ENCODE data around the genes KRT73, KRT2 and EIF4B.

GRCh38 chr12:52038533-52039217, 12.6 kb upstream of the NR4A1 start:
- PRO-cap: bidirectional peak, plus-strand start at chr12:52038795, minus-strand start at chr12:52038628

GRCh38 chr12:52062594-52063586, 6.9 kb upstream of the ATG101 start:
- PRO-cap: no peak

DNA sequence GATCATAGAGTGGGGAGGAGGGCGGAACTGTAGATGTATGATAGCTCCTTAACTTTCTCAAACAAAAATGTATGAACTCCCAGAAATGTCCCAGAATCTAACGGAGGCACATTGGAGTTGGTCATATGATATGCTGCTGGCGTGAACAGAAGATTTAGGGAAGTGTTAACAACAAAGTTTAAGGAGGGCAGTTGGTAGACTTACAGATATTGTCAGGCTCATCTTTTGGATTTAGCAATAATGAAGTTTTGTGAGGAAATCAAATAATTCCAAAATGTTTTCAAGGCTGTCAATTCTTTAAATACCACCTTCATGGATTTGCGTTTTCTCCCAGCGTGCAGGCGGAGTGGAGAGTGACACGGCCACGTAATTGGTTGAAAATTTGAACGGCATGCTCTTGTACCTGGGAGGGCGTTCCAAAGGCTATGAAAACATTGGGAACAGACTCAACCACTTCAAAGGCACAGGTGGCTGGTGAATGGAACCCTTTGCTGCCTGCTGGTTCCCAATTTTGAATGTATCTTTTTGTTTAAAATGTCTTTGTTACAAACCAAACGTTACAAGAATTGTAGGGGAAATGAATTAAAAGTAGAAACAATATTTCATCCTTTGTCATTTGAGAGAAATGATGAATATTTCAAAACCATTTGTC, 12.3 kb downstream of the SMIM41 start:
- PRO-cap: no peak

DNA sequence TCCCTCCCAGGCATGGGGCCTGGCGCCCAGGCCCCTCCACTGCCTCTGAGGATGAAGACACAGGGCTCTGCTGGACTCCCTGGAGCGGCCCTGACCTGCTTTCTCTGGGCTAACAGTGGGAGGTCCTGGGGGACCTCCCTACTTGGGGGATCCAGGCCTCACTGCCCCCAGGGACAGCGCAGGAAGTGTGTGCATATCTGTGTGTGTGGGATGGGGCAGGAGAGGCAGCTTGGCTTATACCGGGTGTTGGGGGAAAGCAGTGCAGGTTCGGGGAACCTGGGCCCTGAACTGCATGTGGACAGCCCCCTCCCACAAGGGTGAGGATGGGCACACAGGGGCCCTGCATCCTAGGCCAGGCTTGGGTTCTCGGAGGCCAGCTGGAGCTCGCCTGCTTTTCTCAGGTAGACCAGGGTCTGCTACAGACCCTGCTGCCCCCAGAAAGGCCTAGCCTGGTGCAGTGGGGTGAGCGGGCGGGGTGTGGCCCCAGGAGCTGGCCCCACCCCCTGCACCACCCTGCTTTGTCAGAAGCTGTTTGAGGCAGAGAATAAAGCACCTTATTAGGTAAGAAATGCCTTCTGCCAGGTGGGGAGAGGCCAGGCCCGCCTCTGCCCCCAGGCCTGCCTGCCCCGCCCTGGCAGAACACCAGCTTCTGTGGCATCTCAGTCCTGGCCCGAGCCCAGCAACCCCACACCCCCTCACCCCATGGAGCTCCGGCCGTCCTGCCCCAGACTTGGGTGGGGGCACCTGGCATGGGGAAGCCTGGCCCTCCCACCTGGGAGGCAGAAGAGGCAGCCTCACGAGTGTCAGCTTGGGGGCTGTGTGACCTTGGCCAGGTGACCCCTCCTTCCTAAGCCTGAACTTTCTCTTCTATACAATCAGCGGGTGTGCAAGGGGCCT, 43.4 kb downstream of the KRT80 start:
- PRO-cap: bidirectional peak, plus-strand start at position 576 of the sequence, minus-strand start at position 418 of the sequence

GRCh38 chr12:52155442-52156142, 36.2 kb downstream of the KRT80 start:
- PRO-cap: no peak

- PRO-cap: no peak
Observed at GRCh38 chr12:52172192-52172551, 19.6 kb downstream of the KRT80 start.

DNA sequence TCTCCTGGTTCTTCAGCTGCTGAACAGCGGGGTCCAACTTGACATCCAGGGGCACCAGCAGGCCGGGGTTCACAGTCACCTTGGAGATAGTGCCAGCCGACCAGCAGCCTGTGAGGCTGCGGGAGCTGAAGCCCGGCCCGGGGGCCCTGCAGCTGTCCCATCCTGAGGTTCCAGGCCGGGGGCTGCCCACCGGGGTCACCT, 261 bp downstream of the KRT80 start:
- PRO-cap: no peak

DNA sequence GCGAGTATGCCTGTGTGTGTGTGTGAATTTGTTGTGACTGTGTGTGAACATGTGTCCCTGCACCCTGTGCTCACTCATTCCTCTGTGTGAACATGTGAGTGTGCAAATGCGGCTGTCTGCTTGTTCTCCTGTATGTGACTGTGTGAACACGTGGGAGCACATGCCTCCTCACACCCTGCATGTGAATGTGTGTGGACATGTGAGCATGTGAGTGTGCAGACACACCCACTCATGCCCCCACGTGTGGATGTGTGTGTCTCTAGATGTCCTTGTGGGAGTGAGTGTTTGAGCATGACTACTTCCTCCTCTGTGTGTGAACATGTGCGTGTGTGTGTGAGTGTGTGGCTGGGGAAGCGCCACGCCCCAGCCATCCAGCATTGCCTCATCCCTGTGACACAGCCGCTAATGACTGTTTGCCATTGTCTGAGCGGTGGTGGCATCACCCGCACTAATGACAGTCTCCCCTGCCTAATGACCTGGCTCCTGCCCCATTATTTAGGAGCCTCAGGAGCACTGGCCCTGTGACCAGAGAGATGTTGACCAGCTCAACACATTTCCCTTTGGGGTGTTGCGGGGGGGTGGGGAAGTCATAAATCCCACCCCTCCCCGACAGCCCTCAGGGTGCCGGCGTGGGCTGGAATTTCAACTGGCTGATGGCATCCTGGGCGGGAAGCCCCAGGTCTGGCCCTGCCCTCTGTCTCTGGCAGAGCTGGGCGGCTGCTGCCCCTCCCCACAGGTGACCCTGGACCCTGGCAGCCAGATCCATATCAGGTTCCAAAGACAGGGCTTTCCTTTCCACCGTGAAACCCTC, 11.4 kb upstream of the KRT80 start:
- PRO-cap: no peak

DNA sequence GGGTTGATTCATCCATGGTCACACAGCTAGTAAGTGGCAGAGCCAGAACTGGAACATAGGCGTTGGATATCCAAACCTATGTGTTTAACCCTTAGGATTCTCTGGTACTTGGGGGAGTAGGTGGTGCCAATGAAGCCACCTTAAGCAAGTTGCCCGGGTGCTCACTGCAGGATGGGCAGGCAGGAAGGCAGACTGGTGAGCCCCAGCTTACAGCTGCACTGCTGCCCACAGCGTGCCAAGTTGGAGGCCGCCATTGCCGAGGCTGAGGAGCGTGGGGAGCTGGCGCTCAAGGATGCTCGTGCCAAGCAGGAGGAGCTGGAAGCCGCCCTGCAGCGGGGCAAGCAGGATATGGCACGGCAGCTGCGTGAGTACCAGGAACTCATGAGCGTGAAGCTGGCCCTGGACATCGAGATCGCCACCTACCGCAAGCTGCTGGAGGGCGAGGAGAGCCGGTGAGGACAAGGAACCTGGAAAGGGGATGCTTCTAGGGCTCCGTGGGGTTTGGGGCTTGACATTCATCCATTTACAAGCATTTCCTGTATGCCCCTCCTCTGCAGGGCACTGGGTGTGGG, 12.2 kb downstream of the KRT7 start:
- PRO-cap: no peak

DNA sequence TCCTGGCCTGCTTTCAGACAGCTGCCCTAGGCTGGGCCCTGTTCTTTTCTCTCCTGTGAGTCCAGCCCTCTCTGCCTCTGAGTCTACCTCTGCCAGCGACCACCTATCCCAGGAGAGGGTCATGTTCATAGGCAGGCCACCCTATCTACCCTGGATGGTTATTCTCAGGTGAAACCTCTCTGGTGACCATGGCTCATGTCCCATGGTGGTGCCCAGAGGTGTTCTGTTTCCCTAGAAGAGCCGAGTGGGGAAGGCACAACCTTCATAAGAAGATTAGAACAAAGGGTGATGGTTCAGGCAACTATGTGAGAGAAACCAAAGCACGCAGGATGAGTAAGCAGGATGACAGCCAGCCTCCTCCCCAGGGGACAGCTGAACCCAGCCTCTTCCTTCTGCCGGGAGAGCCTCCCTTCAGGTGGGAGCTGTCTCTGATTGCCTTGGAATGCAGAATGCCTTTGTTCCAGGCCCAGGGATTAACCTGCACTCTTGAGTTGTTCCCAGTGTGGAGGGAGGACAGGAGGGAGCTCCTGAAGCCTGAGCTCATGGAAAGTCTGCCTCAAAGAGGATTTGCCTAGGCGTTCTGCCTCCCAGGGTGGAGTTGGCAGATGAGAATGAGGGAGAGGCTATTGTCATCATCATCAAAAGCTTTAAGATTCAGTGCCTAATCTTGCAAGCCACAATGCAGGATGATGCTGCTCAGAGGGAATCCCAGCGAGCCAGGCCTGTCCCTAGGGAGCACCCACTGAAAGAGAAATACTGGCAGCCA, 3.5 kb upstream of the KRT6A start:
- PRO-cap: no peak

DNA sequence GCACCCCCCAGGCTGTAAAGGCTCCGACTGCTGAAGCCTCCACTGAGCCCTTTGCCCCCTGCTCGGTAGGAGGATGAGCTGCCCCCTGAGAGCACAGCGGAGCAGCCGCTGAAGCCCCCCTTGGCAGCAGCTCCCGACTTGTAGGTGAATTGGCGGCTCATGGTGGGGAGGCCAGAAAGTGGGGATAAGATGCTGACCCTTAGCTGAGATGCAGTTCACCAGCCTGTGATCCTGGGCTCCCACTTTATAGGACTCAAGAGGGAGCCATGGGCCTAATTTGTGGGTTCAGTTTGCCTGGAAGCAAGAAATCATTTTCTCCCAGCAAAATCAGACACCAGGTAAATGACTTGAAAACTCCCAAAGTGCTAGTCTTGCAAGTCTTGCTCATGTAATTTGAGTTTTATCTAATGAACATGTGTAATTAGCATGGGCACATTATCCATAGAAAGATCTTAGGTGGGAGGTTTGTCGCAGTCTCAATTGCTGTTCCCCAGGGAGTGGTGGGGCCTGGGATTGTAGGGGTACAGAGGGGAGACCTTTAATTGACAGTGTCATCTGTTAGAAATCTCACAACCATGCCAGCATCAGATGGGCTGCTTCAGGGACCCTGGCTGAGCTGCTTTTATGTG, at the start of gene KRT73:
TSS of gene KRT73 (minus strand) at position 196 of the 629 bp plus-strand sequence.
- PRO-cap: no peak

DNA sequence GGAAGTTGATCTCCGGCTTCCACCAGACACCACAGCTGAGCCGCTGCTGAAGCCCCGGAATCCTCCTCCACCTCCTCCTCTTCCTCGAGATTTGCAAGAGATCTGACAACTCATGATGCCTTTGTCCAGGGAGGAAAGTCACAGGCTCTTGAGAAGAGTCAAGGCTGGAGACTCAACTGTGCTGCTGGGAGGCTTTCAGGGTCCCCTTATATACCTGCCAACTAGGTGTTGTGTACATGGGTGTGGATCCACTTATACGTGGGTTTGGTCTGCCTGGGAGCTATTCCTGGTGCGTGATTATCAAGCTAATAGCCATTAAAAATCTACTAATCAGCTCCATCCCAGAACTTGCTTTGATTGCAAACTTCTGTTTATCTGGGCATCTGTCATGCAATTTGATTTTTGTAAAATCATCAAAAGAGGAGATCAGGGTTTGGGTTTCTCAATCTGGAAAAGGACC, at the start of gene KRT2:
TSS of gene KRT2 (minus strand) at position 183 of the 460 bp plus-strand sequence.
- PRO-cap: no peak

DNA sequence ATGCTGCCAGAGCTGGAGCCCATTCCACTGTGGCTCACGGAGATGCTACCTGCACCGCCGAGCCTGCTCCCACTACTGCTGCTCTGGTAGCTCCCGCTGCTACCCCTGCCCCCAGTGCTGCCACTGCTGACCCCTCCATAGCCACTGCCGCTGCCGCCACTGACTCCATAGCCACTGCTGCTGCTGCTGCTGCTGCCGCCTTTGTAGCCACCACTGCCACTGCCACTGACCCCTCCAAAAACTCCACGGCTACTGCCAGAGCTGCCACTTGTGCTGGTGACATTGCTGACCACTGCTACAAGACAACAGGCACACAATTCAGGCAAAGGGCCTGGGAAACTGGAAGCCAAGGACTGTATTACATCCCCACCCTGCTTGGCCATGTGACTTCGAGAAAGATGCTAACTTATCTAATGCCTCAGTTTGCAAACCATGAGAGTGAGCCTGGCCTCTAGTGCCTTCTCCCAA, 8.3 kb downstream of the KRT76 start:
- PRO-cap: no peak

DNA sequence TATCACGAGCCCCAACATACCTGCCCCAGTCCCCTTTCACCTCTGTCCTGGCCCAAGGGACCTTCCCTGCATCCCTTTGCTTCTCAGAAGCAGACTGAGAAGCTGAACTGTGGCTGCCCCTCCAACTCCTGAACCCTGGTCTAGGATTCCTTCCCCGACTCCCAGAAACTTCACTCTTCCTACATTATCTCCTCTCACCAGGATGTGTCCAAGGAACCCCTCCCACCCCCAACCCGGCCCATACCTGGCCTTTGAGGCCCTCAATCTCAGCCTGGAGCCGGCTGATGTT, 5.4 kb downstream of the KRT8 start:
- PRO-cap: no peak

DNA sequence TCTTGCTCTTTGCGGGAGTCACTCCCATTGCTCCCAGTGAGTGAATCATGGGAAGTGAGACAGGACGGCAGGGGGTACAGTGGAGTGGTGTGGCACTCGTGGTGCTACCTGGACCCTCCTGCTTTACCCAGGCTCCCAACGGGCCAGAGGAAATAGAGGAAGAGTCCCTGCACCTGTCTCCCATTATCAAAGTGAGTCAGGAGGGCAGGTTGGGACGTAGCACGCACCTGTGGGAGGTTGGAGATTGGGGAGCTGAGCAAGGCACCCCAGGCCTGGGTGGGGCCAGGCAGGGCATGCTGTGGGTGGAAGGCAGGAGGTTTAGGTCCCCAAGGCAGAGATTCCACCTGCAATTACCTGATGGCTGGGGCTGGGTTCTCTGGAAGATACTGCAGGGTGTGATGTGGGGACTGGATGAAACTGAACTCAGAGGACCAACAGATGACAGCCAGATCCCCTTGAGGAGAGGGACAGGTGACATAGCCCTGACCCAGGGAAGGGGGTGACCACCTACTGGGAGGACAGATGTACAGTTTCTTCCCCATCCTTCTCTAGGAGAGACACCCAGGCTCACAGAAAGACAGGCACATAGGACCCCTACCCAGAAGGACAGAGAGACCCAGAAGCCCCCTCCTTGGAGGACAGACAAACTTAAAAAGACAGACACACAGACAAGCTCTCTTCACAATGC, 1.6 kb upstream of the KRT8 start:
- PRO-cap: no peak

- PRO-cap: no peak
Observed at GRCh38 chr12:52942436-52942751, 6.5 kb upstream of the KRT18 start.

DNA sequence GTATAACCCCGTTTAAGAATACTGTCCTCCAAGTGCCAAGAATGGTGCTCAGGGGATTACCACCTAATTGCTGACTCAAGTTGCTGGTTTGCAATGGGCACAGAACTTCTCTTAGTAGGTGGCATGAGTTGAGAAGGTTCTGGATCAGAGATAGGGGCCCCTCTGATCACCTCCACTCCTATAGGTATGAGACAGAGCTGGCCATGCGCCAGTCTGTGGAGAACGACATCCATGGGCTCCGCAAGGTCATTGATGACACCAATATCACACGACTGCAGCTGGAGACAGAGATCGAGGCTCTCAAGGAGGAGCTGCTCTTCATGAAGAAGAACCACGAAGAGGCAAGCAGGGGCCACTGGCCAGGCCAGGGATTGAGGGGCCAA, 1.6 kb downstream of the KRT18 start:
- PRO-cap: no peak

- PRO-cap: no peak
Observed at GRCh38 chr12:52971540-52972033, 22.7 kb downstream of the KRT18 start.

DNA sequence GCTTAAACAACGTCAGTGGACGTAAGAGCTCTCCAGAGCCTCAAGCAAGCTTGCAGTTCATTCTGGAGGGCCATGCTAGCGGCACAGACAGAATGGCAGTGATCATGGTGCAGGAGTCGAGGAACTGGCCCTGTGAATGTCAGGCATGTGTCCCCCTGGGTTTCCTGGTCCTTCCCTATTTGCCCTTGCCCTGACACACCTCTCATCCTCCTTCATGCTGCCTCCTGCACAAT, 25.2 kb upstream of the EIF4B start:
- PRO-cap: no peak

GRCh38 chr12:53005849-53006587, at the start of gene EIF4B:
TSS of gene EIF4B (plus strand) at chr12:53006456.
- PRO-cap: bidirectional peak, plus-strand start at chr12:53006456, minus-strand start at chr12:53006225